ENCODE results near the gene ATOSA.

DNA sequence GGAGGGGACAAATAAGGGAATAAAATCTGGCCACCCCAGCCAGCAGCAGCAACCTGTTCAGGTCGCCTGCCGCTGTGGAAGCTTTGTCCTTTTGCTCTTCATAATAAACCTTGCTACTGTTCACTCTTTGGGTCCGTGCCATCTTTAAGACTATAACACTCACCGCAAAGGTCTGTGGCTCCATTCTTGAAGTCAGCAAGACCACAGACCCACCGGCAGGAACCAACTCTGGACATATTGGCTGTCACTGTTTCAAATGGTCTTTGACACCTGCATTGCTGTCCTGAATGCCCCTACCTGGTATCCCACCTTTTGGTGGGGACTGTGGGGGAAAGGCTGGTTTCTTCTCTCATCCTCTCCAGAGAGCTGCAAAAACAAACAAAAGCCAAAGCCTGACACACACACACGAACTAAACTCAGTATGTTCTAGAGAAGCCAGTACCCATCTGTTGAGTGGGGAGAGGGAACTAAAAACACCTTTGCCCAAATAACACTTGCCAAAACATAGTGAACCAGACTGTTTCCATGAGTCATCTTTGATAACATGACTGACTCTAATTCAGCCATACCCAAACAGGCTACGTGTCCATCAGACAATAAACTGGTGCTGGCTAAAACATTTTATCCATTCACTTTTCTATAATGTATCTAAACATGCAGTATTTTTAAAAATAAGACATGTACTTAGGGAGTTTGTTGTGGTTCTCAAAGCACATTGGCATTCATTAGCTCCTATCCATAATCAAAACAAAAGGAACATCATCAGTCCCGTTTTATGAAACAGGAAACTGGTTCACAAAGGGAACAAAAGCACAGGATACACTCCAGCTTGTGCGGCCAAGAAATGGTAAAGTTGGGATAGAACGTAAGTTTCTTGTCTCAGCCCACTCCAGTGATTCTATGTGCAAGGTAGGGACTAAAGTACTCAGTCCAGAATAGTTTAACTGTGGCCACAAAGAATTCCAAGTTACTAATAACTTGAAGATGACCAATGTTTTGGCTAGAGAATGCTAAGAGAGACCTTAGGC is 16.2 kb downstream of the LYSMD2 start:
- RAMPAGE, long total RNA = no peak
- RRBS = no CpG with 5 or more reads among the region's 10 CpGs

DNA sequence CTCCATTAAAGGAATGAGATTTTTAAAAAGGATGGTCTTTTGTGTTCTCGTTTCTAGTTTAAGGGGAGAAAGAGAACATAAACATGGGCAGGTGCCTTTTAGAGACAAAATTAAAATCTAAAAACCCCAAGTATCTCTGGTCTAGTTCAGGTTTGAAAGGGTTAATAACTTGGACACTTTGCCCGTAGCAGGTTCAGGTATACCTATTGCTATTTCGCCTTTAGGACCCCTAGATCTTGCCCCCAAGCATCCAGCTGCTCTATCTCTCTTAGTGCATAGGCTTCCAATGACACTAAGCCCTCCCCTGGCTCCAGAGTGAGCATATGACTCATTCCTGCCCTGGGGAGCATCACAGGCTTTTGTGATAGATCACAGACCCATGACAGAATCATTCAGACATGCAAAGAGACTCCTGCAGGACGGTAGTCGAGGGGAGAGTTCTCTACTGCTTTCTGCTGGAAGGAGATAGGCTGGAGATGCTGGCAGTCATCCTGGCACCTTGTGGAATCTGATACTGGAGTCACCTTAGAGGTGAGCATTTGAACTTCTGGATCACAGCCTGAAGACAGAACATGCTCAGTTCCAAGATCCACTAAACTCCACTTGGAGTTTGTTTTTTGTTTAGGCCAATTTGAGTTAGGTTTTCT is 11.2 kb downstream of the LYSMD2 start:
- RAMPAGE, long total RNA = no peak
- RRBS = no CpG with 5 or more reads among the region's 5 CpGs

GRCh38 chr15:51870918-51871472 is 41.5 kb downstream of the TMOD3 start:
- RAMPAGE, long total RNA = no peak
- RRBS = no CpG with 5 or more reads among the region's 4 CpGs

DNA sequence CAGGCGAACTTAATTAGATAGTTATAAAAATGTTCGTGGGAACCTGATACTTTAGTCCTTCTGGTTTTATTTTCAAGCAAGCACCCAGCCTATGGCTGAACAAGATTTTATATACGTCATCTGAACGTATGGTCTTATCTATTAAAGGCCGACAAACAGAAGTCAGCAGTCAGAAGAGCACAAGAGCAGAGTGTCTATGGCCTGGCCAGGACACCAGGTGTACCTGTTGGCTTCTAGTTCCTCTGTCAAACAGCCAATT is 64.3 kb downstream of the LEO1 start:
- RAMPAGE, long total RNA = no peak
- RRBS = no CpG with 5 or more reads among the region's 5 CpGs

- RAMPAGE, long total RNA = no peak
- RRBS = no CpG with 5 or more reads among the region's 2 CpGs
Observed at GRCh38 chr15:51907606-51907828, 64.1 kb downstream of the LEO1 start.

DNA sequence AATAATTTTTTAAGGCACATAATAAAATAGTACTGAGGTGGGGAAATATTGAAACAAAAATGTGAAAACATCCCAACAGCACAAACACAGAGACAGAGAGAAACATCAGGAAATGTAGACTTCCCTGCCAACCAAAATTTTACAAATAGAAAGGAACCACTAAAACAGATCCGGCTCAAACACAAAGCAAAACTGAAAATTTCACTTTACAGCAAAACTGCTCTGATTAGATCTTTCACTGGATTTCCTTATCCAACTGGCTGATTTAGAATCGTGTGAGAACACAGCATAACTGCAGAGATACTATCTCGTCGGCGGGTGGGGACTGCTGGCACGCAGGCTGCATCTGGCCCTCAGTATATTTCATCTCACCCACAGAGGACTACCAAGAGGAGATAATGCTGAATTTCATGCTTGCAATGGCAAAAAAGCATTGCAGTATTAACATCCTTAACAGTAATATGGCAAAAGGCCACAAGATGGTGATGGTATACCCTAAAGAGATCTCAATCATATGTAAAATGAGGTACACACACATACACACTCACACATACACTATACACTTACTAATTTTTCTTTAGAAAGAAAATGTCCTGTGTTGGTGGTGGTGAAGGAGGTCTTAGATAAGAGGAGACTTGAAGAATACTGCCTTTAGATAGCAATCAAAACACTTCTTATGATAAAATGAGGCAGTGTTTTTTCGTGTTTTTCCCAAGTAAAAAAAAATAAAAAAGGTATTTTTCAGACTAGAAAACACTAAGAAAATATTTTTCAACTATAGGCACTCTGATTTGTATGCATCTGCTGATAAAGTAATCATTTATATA is 10.6 kb upstream of the LEO1 start:
- RAMPAGE, long total RNA = no peak
- RRBS = no CpG with 5 or more reads among the region's 7 CpGs

- RAMPAGE, long total RNA = no peak
- RRBS = no CpG with 5 or more reads among the region's 12 CpGs
Observed at GRCh38 chr15:52031472-52032065, 12.6 kb downstream of the MAPK6 start.

GRCh38 chr15:52262911-52263183 is 32.8 kb downstream of the MYO5C start:
- RAMPAGE, long total RNA = no peak
- RRBS = no CpG with 5 or more reads among the region's 3 CpGs

DNA sequence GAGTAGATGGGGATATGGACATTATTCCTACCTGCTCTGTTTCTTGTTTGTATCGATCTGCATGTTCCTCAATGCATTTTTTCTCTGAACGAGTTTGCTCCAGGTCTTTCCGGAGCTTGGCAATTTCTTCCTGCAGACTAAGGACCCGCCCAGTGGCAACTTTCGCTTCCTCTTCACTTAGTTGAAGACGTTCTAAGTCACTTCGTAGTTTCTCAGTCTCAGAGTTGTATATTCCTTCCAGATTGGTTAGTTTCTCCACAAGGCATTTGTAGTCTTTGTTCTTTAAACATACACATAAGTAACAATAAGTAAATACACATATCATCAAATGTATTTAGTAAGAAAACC is 74.5 kb upstream of the MYO5C start:
- RAMPAGE, long total RNA = no peak
- RRBS = no CpG with 5 or more reads among the region's 7 CpGs

DNA sequence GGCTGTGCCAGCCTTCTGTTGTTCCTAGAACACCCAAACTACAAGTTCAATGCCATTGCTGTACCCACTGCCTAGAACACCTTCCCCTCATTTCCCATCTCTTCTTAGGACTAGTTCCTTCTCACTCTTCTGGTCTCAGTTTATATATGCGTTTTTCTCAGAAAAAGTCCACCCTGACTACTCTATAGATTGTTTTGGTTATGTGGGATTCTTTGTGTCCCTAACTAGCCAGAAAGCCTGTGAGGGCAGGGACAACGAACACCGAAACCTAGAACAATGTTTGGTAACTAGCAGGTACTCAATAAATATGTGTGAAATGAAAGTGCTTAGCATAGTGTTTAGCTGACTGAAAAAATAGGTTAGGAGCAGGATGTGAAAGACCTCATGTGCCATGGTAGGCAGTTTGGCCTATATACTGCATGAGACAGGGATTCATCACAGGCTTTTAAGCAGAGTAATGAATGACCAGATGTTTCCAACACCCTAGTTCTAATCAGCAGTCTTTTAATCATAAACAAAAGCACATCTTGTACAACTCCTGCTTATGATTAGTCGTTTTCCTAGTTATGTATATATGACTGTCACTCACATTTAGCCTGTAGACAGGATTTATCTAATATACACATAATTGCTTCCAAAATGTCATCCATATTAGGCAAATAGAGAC is 64.2 kb downstream of the MYO5A start:
- RAMPAGE, long total RNA = no peak
- RRBS = no CpG with 5 or more reads among the region's 4 CpGs

GRCh38 chr15:52529583-52530127 is 975 bp upstream of the MYO5A start:
- RAMPAGE, long total RNA = no peak
- RRBS = no CpG with 5 or more reads among the region's 20 CpGs

- RAMPAGE, long total RNA = no peak
- RRBS = no CpG with 5 or more reads among the region's 5 CpGs
Observed at GRCh38 chr15:52642565-52643332, 36.4 kb downstream of the ATOSA start.

DNA sequence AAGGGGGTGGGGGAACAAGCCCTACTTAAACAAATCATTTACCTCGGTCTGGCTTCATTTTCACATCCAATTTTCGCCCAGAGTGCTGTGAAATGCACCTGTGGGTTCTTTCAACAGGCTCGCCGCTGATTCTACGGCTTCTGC is 1.4 kb downstream of the ATOSA start:
- RAMPAGE, long total RNA = no peak
- RRBS = no CpG with 5 or more reads among the region's 5 CpGs

DNA sequence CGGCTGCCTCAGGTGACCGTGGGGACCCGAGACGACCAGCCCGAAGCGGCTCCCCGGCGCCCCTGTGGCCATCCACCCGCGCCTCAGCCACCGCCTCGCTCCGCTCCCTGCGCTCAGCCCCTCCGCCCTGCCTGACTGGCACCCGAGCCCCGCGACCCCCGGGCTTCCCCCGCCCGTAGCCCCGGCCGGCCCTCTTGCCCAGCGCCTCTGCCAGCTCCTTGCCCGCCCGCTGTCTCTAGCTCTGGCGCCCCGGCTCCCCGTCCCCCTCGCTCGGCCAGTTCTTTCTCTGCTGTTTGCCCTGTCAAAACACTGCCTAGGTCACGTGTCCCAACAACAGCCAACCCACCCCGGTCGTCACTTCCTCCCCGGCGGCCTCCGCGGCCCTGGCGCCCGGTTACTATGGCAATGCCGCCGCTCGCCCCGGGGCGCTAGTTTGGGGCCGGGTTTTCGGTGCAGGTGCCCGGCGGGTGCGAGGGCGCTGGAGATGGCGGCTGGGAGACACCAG is at the start of gene ATOSA:
TSS of gene ATOSA (minus strand) at position 311 of the 505 bp plus-strand sequence.
- RAMPAGE, long total RNA = no peak
- RRBS = under 1% methylated on average over 14 of the region's 52 CpGs

- RAMPAGE, long total RNA = no peak
- RRBS = no CpG with 5 or more reads among the region's 7 CpGs
Observed at GRCh38 chr15:52802043-52802676, 12.0 kb upstream of the ONECUT1 start.

DNA sequence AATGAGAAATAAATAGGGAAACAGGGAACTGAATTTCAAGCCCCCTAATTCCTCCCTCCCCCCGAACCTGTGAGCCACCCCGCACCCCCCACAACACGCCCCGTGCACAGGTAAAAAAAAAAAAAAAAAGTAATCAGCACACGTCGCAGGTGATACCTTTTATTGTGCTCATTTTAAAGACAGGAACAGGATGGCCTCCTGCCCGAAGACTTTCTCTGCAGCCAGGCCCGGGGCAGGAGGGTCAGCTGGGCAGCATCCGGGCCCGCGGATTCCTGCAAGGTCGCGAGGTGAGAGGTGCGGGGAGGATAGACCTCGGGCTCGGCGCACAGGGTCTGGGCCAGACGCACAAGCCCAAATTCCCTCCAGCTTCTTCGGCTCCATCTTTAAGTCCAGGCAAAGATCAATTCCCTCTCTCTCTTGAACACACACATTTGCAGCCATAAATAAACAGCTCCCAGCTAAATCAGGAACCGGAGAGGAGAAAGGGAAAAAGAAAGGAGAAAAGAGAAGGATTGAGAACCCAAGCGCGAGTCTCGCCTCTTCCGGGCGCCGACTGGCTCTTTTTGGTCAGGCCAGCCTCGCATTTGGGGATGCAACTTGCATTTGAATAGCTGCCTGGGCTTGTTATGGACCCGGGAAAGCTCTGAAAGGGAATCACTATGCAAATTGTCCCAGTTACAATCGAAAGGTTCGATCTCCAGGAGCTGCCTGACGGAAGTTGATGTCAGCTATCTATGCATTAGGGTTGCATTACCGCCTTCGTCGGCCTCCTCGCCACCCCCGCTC is 14.4 kb upstream of the ONECUT1 start:
- RAMPAGE, long total RNA = no peak
- RRBS = 5% methylated on average over 8 of the region's 36 CpGs

DNA sequence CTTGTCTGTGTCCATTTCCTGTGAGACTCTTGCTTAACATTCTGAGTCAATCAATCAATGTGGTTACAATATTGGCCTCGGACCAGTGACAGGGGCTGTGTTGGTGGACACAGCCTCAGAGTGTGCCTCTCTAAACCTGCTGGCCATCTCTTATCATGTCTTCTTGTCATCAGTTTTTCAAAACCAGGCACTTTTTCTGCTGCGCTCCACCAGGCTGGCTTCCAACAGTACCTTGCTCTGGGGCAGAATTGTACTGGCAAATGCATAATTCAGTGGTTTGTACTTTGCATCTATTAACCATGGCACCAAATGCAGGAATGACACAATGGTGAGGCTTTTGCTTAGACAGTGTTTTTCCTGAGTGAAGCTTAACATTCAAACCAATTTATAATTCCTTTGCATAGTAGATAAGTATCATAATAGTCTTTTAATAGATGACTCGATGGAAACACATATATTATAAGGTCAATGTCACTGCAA is 320.9 kb downstream of the WDR72 start:
- RAMPAGE, long total RNA = no peak
- RRBS = no CpG with 5 or more reads among the region's 3 CpGs

DNA sequence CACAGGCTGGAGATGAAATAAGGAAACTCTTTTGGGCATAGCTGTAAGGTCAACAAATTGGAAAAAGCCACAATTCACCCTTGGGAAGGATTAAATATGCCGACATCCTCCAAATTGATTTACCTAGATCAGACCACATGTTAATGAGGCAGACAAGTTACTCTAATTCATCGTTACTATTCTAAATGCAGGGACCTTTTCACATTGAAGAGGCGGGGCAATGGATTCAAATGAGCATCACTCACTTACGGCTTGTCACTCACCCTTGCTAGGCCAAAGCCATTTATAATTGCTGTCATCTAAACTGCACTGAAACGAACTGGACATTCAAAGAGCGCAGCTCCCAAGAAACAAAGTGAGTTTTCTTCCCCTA is 314.0 kb downstream of the WDR72 start:
- RAMPAGE, long total RNA = no peak
- RRBS = no CpG with 5 or more reads among the region's 6 CpGs

DNA sequence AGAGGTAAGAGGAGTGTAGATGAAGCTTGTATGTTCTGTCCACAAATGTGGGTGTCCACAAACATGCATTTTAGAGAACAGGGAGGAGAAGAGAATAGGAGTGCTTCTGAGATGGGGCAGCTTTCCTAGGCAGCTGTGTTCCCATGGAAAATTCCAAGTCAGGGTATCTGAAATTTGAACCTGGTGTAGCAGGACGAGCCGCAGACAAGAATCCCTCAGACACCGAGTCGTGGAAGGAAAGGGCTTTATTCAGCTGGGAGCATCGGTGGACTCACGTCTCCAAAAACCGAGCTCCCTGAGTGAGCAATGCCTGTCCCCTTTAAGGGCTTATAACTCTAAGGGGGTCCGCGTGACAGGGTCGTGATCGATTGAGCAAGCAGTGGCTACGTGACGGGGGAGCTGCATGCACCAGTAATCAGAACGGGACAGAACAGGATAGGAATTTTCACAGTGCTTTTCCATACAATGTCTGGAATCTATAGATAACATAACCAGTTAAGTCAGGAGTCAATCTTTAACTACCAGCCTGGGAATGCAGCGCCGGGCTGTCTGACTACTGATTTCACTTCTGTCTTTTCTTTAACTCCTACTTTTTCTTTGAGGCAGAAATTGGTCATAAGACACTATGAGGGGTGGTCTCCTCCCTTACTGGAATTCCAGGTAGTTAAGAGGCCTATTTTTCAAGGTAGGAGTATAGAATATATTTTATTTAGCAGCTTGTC is 71.5 kb upstream of the WDR72 start:
- RAMPAGE, long total RNA = no peak
- RRBS = no CpG with 5 or more reads among the region's 16 CpGs

- RAMPAGE, long total RNA = no peak
- RRBS = no CpG with 5 or more reads among the region's 3 CpGs
Observed at GRCh38 chr15:54817653-54817983, 379.1 kb downstream of the RSL24D1 start.

Measured in epithelial cell of alveolus of lung (primary cell).